Amniotic epithelial cell (primary cell): ENCODE results near the gene NCOR2.

DNA sequence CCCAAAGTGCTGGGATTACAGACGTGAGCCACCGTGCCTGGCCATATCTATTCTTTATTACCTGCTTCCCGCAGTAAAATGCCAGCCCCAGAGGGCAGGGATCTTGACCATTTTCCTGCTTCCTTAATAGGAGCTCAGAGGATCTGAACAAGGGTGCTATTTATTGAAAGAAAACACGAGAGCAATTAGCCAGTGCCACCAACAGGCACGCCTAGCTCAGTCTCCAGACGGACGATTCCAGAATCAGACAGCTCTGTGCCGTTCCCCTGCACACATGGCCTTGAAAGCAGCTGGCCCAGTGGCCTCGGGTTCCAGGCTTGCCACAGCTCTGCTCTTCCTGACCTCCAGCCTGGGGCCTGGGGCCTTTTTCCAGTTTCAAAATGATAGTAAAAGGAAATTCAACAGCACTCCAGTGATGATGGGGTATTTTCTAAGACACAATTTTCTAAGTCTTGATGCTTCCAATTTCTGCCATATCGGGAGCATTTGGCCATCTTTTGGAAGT lies 135.2 kb upstream of the RFLNA start:
- RRBS: no CpG with 5 or more reads among the region's 10 CpGs

- RRBS: no CpG with 5 or more reads among the region's 10 CpGs
Measured at GRCh38 chr12:124326780-124327260, 31.9 kb downstream of the RFLNA start.

DNA sequence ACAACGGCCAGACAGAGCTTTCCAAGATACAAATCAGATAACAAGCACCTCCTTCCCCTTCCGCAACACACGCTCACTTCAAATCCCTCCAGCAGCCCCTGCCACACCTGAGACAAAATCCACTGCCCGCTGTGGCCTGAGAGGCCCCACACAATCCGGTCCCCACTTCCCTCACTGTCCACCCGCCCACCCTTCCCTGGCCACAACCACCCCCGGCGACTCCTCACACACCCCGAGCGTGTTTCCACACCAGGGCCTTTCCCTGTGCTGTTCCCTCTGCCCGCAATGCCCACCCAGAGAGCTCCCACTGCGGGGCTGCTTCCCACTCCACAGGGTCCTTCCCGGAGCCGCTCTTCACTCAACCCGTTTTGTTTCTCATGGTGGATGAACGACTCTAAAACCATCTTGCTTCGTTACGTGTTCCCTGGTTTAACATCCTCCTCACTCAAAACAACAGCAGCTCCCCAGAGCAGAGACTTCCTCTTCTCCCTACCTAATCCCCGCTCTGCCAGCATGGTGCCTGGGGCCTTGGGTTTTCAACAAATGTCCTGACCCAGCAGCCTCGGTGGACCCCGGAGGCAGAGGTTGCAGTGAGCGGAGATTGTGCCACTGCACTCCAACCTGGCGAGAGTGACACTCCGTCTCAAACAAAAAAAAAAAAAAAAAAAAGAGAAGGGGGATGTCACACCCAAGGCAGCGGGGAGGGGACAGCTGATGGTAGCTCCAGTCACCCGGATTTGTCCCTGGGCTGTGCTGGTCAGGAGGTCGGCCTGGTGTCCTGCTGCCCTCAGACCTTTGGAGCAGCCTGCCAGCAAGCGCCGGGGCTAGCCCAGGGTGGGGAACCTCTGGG lies 65.8 kb downstream of the RFLNA start:
- RRBS: 77% methylated on average over 7 of the region's 29 CpGs

DNA sequence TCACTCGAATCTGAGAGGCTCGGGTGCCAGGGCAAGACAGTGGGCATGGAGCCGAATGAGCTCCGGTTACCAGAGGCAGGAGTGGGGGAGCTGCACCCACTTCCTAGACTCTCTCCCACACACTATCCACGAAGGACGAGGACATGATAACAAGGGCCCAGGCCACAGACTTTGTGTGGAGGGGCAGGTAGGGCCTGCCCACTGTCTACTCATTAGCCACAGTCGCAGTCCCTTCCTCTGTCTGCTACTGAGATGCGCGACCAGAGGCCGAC lies 69.3 kb downstream of the RFLNA start:
- RRBS: no CpG with 5 or more reads among the region's 10 CpGs

GRCh38 chr12:124440451-124441195 lies 126.8 kb downstream of the NCOR2 start:
- RRBS: no CpG with 5 or more reads among the region's 13 CpGs

- RRBS: no CpG with 5 or more reads among the region's 34 CpGs
Measured at GRCh38 chr12:124463129-124464062, 104.0 kb downstream of the NCOR2 start.

- RRBS: 87% methylated on average over 3 of the region's 18 CpGs
Measured at GRCh38 chr12:124515834-124516406, 51.5 kb downstream of the NCOR2 start.

GRCh38 chr12:124531154-124532219 lies 35.9 kb downstream of the NCOR2 start:
- RRBS: 67% methylated on average over 3 of the region's 32 CpGs

- RRBS: 7% methylated on average over 3 of the region's 18 CpGs
Measured at GRCh38 chr12:124545588-124546230, 21.7 kb downstream of the NCOR2 start.

GRCh38 chr12:124566947-124567668 lies at the start of gene NCOR2:
Gene NCOR2 (minus strand): TSS chr12:124567612.
- RRBS: 1% methylated on average over 44 of the region's 109 CpGs

- RRBS: no CpG with 5 or more reads among the region's 11 CpGs
Measured at GRCh38 chr12:124632398-124632991, 65.1 kb upstream of the NCOR2 start.

- RRBS: 1% methylated on average over 3 of the region's 27 CpGs
Measured at GRCh38 chr12:124745612-124746355, 117.9 kb downstream of the SCARB1 start.

GRCh38 chr12:124777766-124778628 lies 85.7 kb downstream of the SCARB1 start:
- RRBS: no CpG with 5 or more reads among the region's 32 CpGs

- RRBS: no CpG with 5 or more reads among the region's 13 CpGs
Measured at GRCh38 chr12:124861235-124861905, 2.3 kb downstream of the SCARB1 start.

DNA sequence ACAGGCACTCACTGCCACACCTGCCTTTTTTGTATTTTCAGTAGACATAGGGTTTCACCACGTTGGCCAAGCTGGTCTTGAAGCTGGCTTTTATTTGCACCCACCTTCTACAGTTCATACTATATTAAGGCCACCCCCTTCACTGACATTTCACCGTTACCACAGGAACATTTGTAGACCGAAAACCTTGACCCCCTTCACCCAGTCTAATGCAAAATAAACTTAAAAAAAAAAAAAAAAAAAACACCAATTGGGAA lies 3.1 kb downstream of the UBC start:
- RRBS: no CpG with 5 or more reads among the region's 3 CpGs

DNA sequence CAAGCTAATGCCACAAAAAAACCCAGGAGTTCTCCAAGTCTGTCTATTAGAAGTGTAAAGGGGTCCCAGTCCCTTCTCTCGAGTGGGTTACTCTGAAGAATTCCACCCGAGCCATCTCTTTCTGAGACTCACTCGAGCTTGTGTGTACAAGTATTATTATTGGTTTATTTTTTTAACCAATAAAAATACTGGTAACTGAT lies 437.5 kb upstream of the TMEM132C start:
- RRBS: no CpG with 5 or more reads among the region's 3 CpGs

DNA sequence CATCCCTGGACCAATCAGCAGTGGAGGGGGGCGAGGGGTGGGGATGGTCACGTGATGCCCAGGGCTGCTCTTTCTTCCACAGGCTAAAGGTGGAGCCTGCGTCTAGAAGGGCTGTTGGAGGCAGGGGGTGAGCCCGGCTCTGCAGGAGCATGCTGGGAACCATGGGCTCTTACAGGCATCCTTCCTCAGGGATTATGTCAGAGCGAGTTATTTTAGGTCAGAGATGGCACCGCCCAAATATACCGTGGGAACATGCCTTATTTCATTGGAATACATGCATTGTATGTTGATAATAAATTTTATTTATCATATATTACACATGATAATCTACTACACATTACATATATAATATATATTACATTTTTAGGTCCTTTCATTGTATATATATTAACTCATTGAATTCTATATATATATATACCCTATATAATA lies 75.3 kb upstream of the TMEM132C start:
- RRBS: no CpG with 5 or more reads among the region's 7 CpGs

GRCh38 chr12:128603811-128604302 lies 219.9 kb downstream of the SLC15A4 start:
- RRBS: no CpG with 5 or more reads among the region's 3 CpGs

GRCh38 chr12:128745934-128746264 lies 77.9 kb downstream of the SLC15A4 start:
- RRBS: no CpG with 5 or more reads among the region's 7 CpGs

GRCh38 chr12:128798679-128799572 lies 24.8 kb downstream of the SLC15A4 start:
- RRBS: no CpG with 5 or more reads among the region's 23 CpGs